HT-29 (cell line): ENCODE results near the gene NIN.

DNA sequence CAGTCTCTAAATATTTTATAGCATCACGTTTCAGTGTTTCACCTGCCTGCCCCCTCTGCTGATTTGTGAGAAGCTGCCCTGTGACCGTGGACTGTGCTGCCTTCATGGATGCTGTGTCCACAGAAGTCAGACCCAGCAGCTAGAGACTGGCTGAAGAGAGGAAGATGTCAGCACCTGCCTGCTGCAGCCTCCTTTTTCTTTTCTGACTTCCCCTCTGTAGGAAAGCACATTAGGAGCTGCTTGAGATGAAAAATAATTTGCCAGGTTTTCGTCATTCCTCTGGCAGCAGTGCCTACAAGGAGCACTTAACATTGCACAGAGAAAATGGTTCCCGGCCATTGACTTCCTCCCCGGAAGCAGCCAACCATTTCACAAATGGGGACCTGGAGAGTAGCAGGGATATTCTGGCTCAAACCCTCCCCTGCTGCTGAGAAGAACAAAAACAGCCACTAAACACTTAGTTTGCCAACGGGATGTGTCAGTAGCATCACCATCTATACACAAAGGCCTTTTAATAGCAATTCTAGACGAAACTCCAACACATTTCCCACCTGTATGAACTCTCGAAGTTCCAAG, 184.6 kb upstream of the C14orf28 start:
- RAMPAGE, long total RNA, result no peak

DNA sequence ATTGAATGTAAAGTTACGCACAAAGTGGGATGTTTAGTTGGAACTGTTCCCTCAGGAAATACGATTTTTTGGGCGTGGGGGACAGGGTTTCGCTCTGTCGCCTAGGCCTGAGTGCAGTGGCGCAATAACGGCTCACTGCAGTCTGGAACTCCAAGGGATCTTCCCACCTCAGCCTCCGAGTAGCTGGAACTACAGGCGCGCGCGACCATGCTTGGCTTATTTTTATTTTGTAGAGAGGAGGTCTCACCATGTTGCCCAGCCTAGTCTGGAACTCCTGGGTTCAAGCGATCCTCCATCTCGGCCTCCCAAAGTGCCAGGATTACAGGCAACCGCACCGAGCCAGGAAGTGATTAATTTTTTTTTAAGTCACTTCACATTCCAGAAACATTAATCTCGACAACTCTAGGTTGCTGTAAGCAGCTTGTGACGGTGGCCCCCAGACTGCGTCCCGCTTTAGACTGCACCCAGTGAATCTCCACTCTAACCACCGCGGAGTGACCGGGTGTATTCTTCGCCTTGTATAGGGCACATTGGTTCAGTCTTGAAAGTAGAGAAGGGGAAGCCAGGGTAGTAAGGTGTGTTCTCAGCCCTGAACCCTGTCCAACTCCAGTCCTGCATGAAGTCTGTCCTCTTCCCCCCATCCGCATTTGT, 846 bp upstream of the MIS18BP1 start:
- RAMPAGE, long total RNA, result no peak

DNA sequence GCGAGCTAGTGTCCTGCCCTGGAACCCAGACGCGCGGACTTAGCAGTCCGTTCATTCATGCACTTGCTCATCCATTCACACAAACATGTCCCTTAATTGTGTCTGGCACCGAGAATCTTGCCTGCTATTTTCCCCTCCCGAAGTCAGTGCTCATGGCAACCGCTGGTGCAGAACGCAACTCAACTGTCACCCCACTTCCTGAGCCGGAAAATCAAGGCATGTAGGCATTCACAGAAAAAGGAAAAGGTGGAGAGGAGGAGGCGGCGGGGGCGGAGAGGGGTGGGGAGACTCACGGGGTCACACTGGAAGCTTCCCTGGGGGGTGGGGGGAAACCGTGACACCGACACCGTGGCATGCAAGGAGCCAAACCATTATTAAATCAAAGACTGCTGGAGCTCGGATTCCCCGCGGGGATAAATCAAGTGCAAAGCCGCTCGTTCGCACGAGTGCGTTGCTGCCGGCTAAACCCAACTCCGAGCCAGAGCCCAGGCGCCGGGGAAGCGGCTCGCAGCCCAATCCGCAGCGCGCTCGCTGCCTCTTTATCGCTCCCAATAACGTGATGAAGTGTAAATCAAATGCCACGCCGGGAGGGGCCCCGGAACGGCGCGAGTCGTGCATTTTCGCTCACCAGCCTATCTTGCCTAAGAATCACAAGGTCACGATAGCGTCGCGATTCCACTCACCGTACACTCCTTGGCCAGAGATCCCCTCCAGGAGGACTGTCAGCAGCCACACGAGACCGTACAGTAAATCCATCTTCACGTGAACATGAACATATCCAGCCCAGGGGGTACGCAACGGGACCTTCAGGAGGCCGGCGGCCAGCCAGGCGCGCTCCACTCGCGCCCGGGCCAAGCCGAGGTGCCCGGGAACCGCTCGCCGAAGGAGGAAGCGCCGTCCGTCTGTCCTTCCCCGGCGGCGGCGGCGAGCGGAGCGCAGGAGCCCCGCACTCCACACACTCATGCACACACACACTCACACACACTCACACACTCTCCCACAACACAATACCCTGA, 1.3 kb downstream of the MDGA2 start:
- RAMPAGE, long total RNA, result no peak

DNA sequence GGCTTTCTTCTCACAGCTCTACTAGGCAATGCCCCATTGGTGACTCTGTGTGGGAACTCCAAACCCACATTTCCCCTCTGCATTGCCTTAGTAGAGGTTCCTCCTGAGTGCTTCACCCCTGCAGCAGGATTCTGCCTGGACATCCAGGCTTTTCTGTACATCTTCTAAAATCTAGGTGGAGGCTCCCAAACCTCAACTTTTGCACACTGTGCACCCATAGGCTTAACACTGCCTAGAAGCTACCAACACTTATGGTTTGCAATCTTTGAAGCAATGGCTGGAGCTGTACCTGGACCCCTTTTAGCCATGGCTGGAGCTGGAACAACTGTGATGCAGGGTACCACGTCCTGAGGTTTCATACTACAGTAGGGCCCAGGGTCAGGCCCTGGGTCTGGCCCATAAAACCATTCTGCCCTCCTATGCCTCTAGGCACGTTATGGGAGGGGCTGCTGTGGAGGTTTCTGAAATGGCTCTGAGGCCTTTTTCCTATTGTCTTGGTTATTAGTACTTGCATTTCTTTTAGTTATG, 851.8 kb downstream of the RPS29 start:
- RAMPAGE, long total RNA, result no peak

- RAMPAGE, long total RNA, result no peak
These were observed 36.2 kb downstream of the RPS29 start for GRCh38 chr14:49549878-49550405.

DNA sequence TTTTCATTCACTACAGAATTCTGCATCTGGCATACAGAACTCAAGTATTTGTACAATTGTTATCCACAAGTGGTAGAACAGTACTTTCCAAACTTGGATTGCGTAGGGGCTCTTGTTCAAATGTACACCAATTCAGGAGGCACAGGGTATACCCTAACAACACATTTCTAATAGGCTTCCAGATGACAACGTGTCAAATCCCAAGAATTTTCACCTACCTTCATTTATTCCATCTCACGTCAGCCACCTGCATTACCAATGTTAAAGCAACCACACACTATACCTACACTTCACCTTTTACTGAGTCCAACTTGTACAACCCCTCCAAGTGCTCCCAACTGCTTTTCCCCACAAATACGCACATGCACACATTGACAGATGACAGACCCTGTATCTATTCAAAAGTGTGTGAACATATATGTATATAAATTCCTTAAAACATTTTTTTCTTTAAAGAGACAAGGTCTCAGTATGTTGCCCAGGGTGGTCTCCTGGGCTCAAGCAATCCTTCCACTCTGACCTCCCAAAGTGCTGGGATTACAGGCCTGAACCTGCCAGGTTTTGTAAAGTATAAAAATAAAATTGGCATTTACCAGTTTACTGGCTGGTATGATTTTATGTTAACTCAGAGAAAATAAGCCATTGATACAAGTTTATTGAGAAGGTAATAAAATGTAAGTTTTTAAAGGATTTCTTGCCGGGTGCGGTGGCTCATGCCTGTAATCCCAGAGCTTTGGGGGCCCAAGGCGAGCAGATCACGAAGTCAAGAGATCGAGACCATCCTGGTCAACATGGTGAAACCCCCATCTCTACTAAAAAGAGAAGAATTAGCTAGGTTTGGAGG, 3.4 kb downstream of the RPS29 start:
- RAMPAGE, long total RNA, result no peak

GRCh38 chr14:49597227-49597457, 1.6 kb upstream of the LRR1 start:
- RAMPAGE, long total RNA, result no peak

DNA sequence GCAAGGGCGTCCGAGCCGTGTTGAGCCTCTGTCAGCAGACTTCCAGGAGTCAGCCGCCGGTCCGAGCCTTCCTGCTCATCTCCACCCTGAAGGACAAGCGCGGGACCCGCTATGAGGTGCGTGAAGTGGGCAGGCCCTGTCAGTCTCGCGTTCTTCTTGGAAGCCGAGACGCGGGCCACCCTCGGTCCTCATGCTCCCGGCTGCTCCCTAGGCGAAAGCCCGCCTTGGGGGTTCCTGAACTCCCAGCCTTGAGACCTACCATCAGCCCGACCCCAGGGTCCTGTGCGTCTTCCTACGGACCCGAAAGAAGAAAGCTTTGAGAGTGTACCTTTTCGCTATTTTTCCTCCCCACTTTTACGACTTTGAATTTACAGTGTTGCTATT, 340 bp downstream of the LRR1 start:
- RAMPAGE, long total RNA, result no peak

DNA sequence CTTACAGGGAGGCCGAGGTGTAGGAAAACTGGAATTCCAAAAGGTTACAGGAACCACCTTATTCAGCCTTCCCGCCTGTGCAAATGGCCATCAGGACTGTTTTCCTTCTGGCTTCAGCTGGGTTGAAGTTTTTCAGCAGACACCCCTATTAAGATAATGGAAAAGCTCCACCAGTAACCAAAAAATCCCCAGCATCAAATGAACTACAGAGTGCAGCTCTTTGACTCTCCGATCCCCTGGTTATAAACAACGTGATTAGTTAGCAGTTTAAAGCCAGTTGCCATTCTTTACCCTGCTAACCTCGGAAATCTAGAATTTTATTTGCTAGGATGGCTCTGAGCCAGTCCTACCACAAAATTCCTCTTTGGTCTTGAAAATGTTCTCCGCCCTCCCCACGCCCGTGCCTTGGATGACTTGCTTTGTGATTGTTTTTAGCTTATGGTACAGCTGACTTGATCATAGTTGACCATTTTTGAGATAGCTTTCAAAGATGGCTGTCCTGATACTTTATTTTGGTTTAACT, 1.2 kb downstream of the KLHDC2 start:
- RAMPAGE, long total RNA, result no peak

- RAMPAGE, long total RNA, result no peak
These were observed 24.1 kb downstream of the NEMF start for GRCh38 chr14:49828403-49828968.

- RAMPAGE, long total RNA, result no peak
These were observed 21.3 kb downstream of the NEMF start for GRCh38 chr14:49830967-49832054.

- RAMPAGE, long total RNA, result no peak
These were observed 85.0 kb downstream of the VCPKMT start for GRCh38 chr14:50031296-50031816.

- RAMPAGE, long total RNA, result no peak
These were observed 33.9 kb downstream of the CDKL1 start for GRCh38 chr14:50362502-50363449.

DNA sequence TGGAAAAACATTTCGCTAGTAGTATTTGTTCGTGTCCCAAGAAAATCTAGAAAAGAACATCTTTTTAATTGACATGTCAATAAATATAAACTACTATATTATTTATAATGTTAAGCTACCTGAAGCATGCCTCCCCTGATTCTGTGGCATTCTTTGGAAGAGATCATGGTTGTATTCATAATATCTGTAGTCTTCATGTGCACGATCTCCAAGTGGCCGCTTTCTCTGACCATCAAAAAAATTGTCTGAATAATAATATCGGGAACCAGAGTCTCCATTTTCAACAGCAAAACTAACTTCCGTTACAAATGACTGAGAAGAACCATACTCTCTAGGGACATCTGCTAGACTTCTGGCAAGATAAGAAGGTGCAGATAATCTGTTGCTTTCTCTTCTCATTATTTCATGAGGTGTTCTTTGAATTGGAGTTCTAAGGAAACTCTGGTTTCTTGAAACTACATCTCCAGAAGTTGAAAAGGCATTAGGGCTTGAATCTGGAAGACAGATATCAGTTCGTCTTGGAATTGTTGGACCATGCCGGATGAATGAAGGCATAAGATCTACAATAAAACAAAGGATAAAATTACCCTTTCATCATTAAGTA, 2.9 kb downstream of the SAV1 start:
- RAMPAGE, long total RNA, result no peak

- RAMPAGE, long total RNA, result no peak
These were observed 9.9 kb upstream of the SAV1 start for GRCh38 chr14:50678014-50678415.

DNA sequence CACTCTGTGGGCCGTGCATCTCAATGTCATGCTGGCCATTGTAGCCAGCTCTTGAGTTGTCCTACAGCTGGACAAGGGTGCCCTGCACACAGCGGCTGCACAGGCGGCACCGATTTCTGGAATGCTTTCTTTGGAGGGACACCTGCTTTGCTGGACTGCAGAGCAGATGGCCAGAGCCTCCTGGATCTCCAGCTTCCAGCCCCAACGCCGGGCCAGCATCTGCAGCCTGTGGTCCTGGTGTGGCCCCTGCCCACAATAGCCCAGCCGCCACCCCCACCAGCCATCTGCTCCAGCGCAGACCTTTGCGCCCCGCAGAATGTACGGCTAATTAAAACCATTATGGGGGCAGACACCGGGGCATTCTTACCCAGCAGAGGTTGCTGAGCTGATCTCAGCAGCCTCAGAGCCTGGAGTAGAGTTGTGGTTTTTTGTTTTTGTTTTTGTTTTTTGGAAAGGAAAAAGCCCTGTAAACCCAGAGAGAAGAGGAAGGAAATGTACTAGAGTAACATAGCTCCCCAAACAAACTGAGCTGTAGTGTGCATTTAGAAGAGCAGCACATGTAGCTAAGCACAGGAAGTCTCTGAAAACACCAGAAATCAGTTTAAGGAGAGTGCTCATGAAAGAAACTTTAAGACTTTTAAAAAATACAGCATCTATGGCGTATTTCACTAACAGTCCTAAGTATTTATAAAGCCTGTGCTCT, 45.8 kb downstream of the NIN start:
- RAMPAGE, long total RNA, result no peak

DNA sequence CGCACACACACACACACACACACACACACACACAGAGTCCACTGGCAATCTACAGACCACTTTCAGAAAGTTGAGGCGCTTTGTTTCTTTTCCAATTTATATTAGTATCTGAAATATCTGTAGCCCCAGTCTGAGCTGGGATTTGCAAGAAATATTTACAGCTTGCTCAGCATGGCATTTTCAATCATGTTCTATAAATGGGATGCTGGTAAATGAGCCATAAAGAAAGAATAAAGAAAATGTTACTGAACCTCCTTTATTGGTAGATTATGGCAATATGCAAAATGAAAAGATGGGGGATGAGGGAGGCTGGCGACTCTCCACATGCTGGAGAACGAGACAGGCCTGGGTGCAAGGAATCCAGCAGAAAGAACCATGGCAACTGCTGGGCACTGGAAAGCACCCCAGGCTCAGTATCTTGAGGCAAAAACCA, 39.1 kb downstream of the NIN start:
- RAMPAGE, long total RNA, result no peak

- RAMPAGE, long total RNA, result no peak
These were observed at the start of gene NIN for GRCh38 chr14:50830976-50831968. Gene NIN (minus strand): TSS chr14:50831162.

DNA sequence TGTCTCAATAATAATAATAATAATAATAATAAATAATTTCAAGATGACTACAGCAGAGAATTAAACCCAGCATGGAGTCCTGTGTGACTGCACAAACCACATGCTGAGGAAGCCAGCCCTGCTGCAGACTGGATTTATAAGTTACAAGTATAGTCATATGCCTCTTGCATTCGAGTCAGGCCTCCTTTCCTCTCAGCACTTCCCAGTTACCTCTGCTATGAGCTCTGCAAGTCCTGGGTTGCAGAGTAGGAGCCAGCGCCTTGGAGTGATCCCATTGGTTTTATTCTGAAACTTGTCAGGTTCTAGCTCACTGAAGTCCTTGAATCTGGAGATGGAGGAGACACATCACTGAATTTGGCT, 29.8 kb downstream of the PYGL start:
- RAMPAGE, long total RNA, result no peak

DNA sequence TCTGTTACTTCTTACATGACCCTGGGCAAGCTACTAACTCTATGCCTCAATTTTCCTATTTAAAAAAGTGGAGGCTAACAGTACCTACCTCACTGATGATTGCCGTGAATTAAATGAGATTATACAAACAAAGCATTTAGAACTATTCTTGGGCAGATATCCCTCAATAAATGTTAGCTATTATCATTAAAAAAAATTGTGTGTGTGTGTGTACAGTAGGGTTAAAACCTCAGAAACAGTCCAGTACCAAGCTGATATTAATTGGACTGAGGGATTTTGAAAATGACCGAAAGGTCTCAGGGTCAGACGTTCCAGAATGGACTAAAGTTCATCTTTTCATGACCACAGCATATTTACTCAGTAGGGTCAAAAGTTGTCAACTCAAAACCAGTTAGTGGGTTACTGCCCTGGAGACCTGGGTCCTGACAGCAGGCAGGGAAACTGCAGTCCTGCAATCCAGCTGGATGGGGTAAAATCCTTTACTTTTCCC, 8.8 kb downstream of the PYGL start:
- RAMPAGE, long total RNA, result no peak